Jurkat, Clone E6-1 (cell line): ENCODE measurements around a stretch of chr15.

- RRBS = no CpG with 5 or more reads among the region's 3 CpGs
Observed at GRCh38 chr15:39887479-39888248, 32.4 kb downstream of the GPR176 start.

DNA sequence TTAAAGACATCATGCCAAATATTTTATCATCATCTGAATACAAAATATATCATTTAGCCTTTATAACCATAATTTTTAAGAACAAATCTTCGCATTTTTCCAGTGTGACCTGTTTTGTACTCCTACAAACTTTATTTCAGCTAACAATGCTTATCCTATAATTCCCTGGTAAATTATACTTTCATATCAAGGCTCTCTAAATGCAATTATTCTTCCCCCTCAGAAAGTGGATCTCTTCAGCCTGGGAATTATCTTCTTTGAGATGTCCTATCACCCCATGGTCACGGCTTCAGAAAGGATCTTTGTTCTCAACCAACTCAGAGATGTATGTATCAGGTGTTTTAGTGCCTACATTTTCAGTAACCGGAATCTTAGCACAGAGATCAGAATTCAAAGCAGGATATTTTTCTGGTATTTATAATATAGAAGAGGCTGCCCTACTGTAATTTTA, 42.2 kb downstream of the SRP14 start:
- RRBS = no CpG with 5 or more reads among the region's 3 CpGs

GRCh38 chr15:40052111-40052394, 13.1 kb upstream of the SRP14 start:
- RRBS = no CpG with 5 or more reads among the region's 6 CpGs

GRCh38 chr15:40081402-40082459, 26.9 kb downstream of the BMF start:
- RRBS = no CpG with 5 or more reads among the region's 17 CpGs

DNA sequence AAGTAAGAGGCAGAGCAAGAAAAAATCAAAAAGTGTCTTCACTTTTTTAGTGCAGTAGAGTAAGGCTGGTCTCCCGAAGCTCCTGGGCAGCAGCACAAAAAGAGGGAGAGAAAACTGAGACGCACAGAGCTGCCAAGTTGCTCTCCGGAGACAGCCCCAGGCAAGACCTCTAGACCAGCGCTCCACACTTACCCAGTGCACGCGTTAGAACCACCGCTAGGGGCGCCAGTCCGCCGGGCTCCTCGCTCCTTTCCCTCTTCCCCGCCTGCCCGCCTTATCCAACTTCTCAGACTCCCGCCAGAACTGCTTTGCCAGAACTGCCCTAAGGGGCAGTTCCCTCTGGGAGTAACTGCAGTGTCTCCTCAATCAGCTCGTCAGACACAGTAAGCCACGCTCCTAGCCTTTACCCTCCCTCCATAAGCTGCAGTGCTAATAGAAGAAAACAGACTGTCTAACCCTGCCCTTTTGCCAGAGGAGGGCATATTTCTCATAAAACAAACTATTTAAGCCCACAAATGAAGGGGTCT, 3.9 kb downstream of the BMF start:
- RRBS = 3% methylated on average over 8 of the region's 16 CpGs

DNA sequence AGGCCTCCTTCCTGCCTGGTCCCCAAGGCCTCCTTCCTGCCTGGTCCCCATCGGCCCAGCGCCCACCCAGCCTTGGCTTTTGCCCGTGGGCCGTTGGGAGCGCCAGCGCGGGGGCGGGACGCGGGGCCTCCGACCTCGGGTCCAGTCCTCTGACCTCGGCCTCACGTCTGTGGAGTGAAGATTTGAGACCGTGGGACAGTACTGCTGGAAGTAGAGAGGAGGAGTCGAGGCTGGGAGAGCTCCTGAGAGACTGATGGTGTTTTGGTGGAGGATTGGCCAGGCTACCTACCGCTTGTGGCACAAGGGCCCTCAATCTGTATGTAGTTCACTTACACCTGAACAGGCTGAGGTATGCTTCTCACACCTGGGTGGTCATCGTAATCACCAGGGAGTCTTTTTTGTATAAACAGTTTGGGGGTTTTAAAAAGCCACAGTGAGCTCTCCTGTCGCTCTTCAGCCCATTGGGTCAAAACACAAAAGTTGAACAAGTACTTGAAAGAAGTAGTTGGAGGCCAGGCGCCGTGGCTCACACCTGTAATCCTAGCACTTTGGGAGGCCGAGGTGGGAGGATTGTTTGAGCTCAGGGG, 500 bp downstream of the IVD start:
- RRBS = no CpG with 5 or more reads among the region's 22 CpGs

GRCh38 chr15:40412230-40413008, 6.8 kb downstream of the IVD start:
- RRBS = no CpG with 5 or more reads among the region's 10 CpGs

- RRBS = no CpG with 5 or more reads among the region's 26 CpGs
Observed at GRCh38 chr15:40486201-40486709, 15.5 kb downstream of the CHST14 start.

GRCh38 chr15:40489424-40490295, 18.9 kb downstream of the CHST14 start:
- RRBS = no CpG with 5 or more reads among the region's 43 CpGs

DNA sequence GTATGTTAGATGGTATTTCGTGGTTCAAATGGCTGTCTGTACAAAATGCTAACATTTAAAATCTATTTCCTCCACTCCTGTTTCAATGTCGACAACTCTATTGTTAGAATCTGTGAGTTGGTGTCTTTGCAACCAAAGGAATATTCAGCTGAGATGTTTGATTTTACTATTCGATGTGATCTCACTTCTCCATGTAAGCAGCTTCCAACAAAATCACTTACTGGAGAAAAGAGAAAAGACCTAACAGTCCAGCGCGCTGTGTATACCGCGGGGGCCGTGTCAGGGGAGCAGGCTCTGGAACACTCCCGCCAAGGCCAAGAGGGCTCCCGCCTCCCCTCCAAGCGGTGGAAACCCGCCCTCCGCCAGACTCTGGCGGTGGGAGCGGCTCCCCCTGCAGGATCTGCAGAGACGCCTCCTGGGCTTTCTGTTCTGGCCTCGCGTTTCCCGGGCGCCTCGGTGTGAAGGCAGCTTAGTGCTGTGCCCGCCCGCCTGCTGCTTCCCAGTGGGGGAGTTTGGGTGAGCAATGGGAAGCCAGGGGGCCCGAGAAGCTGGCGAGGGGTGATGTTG, 36.1 kb downstream of the CHST14 start:
- RRBS = no CpG with 5 or more reads among the region's 25 CpGs

- RRBS = no CpG with 5 or more reads among the region's 5 CpGs
Observed at GRCh38 chr15:40545607-40546625, 18.9 kb downstream of the CCDC32 start.

- RRBS = no CpG with 5 or more reads among the region's 1 CpG
Observed at GRCh38 chr15:40649932-40650428, 45.0 kb upstream of the RAD51 start.

DNA sequence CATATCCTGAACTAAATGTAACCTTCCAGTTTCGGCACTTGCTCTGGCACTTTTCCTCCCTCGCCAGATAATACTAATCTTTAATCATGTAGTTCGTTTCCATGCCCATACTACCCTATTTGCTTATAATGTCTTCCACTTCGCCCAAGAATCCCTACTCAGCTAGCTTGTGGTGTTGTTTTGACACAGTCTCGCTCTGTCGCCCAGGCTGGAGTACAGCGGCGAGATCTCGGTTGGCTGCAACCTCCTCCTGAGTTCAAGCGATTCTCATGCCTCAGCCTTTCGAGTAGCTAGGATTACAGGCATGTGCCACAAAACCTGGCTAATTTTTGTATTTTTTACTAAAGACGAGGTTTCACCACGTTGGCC, 1.1 kb upstream of the RAD51 start:
- RRBS = no CpG with 5 or more reads among the region's 13 CpGs

DNA sequence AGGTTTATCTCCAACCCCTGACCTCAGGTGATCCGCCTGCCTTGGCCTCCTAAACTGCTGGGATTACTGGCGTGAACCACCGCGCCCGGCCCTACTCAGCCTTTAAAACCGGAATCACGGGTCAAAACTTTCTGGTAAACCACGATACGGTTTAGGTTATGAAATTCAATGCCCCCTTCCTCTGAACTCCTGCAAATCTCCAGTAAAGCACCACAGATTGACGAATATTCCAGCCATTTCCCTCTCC, 794 bp upstream of the RAD51 start:
- RRBS = no CpG with 5 or more reads among the region's 10 CpGs

- RRBS = no CpG with 5 or more reads among the region's 5 CpGs
Observed at GRCh38 chr15:40744209-40744599, 10.8 kb downstream of the RMDN3 start.

DNA sequence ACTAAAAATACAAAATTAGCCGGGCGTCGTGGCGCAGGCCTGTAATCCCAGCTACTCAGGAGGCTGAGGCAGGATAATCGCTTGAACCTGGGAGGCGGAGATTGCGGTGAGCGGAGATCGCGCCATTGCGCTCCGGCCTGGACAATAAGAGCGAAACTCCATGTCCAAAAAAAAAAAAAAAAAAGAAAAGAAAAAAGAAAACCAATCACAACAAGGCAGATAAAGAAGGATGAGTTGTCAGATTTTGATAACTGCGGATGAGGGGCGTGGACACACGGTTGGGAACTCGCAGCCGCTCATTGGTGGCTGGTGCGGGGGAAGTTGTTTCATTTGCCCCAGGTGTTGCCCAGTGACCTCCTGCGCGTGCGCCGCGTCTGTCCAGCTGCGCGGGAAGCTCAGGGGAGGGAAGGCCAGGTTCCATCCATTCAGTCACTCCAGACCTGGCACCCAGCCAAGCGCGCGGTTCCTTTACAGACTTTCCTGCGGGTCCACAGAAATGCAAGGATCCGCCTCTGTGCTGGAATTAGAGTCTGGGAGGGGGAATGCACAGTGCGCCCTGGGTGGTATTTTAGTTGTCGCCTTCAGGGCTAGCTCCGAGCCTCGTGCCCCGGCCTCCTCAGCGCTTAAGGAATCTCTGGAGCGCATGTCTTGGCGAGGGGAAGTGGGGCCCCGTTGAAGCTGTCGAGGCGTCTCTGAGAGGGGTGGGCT, 769 bp upstream of the GCHFR start:
- RRBS = no CpG with 5 or more reads among the region's 42 CpGs

GRCh38 chr15:40808918-40809584, 1.8 kb upstream of the DNAJC17 start:
- RRBS = no CpG with 5 or more reads among the region's 8 CpGs

DNA sequence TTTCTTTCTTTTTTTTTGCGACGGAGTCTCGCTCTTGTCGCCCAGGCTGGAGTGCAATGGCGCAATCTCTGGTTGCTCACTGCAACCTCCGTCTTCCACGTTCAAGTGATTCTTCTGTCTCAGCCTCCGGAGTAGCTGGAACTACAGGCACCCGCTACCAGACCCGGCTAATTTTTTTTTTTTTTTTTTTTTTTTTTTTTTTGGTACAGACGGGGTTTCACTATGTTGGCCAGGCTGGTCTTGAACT, 1.2 kb downstream of the SPINT1 start:
- RRBS = no CpG with 5 or more reads among the region's 11 CpGs

DNA sequence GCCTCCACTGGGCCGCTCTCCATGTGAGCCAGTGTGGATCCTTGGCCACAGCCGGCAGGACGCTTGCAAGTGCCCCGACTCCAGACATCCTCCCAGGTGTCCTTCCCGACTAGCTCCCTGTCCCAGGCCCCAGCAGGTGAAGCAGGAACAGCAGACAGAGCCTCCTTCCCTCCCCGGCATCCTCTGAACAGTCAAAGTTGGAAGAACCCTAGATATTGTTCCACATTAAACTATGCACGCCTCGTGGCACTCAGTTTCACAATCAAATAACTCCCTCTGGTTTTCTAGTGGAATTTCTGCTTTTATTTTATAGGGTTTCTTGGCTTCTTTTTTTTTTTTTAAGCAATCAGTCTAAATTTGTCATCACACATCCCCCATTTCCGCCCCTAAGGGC, 15.8 kb downstream of the VPS18 start:
- RRBS = no CpG with 5 or more reads among the region's 9 CpGs

DNA sequence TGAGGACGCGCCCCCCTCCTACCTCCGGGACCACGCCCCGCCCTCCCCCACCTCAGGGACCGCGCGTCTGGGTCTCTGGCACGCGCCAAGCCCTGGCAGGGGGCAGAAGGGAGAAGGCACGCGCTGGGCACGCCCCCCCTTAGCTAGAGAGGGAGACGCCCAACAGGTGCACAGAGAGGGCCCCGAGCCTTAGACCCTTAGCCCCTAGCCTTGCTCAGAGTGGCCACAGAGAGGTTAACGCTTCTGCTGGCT, 699 bp upstream of the DLL4 start:
- RRBS = no CpG with 5 or more reads among the region's 16 CpGs